ENCODE data around the genes PRXL2B and TTC34.

GRCh38 chr1:2467038-2467754 lies 8.9 kb upstream of the PLCH2 start:
- RRBS = 13% methylated on average over 3 of the region's 38 CpGs

DNA sequence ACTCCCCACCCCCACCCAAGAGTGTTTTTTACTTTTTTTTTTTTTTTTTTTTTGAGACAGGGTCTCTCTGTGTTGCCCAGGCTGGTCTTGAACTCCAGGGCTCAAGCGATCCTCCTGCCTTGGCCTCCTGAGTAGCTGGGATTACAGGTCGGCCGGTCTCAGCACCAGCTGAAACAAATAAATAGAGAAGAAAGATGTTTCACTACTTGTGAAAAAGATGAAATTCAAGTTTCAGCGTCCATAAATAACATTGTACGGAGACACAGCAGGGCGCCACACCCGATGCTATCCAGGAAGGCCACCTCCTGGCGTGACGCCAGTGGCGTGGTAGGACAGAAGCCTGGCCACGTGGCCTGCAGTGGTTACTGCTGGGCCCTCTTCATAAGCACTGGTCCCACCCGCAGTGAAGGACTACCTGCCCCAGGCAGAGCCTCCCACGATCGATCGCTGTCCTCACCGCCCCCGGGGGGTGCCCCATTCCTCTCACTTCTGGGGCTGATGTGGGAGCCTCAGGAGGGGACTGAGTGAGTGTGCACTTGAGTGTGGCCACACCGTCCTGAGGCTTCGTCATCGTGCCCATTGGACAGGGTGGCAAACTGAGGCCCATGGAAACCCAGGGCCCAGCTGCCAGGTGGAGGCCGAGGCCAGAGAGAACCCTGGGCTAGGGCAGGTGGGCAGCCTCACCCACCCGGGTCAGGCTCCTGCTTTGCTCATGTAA lies 11.5 kb upstream of the HES5 start:
- RRBS = no CpG with 5 or more reads among the region's 22 CpGs

- RRBS = no CpG with 5 or more reads among the region's 11 CpGs
Observed at GRCh38 chr1:2554991-2555490, 1.1 kb upstream of the TNFRSF14 start.

DNA sequence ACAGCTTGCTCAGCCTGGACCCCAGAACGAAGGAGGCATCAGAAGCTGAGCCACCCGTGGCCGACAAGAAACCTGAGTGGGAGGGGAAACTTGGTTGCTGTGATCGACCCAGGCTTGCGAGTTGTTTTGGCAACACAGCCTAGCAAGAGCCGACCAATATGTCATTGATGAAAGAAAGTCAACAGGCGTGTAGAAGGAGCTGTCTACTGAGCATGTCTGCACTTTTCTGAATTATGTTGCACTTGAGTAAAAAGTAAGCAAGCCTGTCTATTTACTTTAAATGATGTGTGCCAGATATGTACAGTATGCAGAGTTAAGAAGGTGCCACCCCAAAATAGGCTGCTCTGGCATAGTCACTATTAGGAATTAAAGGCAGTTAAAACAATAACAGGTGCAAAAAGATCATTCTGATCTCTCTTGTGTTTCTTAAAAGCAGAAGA lies 2.4 kb upstream of the PRXL2B start:
- RRBS = no CpG with 5 or more reads among the region's 7 CpGs

DNA sequence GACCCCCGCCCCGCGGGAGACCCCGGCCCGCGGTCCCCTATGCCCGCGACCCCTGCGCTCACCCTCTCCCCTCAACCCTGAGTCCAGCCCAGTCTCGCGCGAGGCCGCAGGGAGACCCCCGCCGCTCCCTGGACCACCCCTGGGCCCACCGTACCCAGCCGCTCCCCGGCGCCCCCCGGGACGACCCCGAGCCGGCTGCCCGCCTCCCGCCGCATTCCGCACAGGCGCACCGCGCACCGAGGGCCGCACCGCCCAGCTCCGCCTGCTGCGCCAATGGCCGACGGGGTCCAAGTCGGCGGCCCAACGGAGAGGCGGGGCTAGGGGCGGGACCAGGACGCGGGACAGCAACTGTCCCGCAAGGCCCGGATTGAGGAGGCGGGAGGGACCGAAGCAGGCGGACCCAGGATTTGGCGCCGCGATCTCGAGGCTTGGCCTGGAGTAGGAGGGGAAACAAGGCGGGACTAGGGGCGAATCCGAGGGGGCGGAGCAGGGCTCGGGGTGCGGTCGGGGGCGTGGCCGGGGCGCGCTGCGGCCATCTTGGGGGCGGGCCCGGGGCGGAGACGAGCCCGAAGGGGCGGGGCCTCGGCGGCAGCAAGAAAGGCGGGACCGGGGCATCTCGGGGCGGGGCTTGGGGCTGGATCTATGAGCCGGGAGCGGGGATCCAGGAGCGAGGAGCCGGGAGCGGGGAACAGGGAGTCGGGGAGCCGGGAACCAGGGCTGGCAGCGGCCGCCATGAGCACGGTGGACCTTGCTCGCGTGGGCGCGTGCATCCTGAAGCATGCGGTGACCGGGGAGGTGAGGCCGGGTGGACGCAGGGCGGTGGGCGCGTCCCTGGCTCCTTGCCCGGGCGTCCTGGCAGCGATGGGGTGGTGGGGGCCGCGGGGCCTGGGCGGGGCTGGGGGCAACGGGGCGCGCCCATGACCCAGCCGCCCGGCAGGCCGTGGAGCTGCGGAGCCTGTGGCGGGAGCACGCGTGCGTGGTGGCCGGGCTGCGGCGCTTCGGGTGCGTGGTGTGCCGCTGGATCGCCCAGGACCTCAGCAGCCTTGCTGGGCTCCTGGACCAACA lies at the start of gene PRXL2B:
PRXL2B (plus strand) TSS at position 624 of the 1,065 bp plus-strand sequence.
- RRBS = 2% methylated on average over 42 of the region's 122 CpGs

DNA sequence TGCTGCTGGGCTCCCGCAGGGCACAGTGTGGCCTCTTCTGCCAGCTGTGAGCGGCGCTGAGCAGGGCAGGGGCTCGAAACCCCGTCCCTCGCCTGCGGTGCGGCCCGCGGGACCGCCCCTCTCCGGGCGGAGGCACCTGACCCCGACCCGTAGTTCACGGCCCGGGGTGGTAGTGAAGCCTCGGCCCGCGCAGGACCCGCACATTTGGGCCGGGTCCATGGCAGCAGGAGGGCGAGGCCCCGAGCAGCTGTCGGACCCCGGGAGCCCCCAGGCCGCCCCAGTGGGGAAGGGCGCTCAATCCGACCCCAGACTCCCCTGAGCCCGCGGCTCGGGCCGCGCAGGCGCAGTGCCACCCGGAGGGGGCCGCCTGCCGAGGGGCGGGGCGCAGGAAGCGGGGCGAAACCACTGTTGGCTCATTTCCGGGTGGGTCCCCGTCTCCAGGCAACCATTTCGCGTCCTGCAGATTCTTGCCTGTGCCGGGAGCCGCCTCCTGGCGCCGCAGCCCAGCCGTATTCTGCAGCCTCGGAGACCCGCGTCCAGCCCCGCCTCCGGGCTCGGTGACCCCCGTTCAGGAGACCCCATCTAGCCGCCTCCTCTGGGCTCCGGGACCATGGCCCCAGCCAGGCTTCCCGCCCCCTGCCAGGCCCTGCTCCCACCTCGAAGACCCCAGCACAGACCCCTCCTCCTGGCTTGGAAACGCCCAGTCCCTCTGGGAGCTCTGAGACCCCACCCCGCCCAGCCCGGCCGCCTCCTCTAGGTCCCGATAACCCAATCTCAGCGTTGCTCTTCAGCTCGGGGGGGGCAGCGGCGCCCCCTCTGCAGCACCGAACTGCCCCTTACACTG lies 10.3 kb upstream of the MMEL1 start:
- RRBS = 1% methylated on average over 48 of the region's 72 CpGs

DNA sequence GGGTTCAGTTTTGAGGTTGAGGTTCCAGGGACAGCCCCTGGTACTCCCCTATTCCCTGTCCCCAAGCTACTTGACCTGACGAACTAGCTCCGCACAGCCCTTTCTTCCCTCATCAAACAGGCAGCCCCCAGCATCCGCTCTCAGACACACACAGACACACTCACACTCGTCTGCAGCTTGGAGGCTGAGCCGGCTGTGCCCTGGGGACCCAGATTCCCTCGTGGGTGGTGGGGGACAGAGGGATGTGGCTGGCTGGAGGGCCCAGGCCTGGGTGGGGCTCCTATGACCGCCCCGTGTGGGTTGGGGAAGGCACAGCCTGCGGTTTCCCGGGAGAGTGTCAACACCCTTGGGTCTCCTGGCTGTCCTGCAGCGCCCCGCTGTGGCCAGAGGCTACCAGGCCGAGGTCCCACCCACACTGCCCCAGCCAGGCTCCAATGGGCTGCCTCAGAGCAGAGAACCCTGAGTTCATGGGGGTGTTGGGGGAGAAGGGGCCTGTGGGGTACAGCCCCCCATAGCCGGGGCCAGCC lies at the start of gene TTC34:
TTC34 (minus strand) TSS at position 281 of the 527 bp plus-strand sequence.
- RRBS = no CpG with 5 or more reads among the region's 14 CpGs

DNA sequence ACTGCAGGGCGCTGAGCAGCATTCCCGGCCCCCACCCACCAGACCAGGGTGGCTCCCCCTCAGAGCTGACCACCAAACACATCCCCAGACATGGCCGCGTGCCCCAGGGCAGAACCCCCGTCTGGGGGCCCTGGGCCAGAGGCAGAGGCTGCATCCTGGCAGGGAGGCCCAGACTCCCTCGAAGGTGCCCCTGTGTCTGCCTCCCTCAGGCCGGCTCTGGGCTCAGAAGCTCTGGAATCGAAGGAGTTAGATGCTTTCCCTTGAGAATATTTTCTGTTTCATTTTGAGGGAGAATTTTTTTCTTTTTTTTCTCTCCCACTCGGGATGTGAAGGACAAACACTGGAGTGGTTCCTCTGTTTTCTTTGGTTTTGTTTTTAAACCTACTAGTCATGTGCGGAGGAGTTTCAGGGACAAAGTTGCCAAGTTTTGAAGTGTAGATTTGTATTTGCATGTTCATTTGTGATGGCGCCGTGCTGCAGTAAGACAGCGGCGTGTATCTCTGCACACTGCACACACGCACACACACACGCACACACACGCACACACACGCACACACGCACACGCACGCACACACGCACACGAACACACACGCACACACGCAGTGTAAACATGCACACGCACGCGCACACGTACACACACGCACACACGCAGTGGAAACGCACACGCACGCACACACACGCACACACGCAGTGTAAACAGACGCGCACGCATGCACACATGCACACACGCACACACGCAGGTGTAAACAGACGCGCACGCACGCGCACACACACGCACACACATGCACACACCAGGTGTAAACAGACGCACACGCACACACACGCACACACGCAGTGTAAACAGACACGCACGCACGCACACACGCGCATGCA lies 44.9 kb downstream of the PRDM16 start:
- RRBS = no CpG with 5 or more reads among the region's 56 CpGs

DNA sequence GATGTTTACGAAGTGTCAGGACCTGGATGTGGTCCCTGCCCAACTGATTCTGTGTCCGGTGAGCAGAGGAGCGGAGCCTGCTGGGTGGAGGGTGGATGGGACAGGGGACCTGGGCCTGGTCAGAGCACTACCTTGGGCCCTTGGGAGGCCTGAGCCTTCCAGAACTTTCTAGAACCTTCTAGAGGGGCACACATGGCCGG lies 63.2 kb downstream of the PRDM16 start:
- RRBS = no CpG with 5 or more reads among the region's 4 CpGs

DNA sequence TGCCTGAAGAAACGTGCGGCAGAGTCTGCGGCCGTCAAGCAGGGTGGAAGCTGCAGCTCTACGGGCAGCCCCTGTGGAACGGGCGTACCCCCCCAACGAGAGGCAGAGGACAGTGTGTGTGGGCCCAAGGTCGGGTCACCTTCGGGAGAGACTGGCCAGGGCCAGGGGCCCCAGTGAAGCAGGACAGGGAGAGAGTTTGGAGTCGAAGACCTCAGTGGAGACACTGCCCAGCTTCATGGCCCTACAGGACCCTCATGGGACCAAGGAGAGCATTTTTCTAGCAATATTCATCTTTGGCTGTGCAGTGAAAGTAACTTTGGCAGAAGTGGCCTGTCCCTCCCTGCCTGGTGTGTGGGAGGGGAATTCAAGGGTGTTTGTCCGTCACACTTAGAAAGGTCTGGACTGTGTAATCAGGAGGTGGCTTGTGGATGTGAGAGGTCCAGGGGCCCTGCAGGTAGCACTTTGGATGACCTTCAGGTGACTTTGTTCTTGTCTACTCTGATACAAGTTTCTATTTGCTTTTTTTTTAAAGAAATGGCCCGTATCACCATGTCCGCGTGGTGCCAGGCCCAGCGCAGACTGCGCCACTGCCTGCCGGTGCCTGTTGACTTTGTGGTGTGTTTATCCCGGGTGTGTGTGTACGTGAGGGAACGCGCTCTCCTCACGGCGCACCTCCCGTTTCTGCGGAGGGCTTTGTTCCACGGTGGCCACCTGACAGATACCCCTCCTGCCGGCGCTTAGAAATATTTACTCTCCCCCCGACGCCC lies 119.0 kb downstream of the PRDM16 start:
- RRBS = 49% methylated on average over 9 of the region's 31 CpGs

DNA sequence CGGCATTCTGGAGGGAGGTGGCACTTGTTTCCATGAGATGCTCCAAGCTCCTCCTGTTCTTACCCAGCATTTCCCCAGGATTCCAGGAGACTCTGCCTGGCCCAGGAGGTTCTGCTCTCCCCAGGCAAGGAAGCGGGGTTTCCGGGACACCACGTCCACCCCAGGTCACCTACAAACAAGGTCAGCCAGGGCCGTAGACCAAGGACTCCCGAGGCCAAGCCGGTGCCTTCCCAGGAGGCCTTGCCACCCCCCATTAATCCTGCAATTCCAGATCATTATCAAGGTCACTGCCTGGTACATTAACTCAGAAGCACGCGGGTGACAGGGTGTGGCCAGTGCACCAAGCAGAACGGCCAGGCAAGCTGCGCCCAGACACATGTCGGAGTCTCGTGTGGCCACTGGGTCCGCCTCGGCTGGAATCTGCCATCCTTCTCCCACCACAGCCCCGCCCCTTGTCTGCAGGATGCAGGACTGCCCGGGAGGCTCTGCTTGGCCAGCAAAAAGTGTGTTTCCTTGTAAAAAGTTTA lies 144.7 kb downstream of the PRDM16 start:
- RRBS = 39% methylated on average over 5 of the region's 17 CpGs

DNA sequence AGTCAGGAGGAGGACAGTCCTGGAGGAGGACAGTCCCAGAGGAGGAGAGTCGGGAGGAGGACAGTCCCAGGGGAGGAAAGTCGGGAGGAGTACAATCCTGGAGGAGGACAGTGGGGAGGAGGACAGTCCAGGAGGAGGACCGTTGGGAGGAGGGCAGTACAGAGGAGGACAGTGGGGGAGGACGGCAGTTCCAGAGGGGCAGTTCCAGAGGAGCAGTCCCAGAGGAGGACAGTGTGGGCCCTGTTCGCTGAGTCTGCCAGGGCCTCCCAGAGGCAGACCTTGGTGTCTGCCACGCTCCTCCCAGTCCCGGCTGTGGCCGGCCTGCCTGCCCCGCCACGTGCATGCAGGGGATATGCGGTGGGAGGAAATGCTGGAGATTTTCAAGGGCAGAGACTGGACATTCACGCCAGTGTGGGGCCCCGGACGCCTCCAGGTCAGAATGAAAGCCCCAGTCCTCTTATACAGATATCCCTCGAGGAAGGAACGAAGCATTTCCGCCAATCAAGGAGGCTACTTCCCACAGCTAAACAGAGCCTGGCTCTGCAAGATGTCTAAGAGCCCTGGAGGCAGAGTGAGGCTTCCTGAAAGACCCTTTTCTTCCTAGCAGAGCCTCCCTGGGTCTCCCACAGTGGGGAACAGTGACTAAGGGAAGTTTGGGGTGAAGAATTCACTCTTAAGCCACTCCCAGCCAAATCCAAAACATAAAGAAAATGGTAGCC lies 183.6 kb upstream of the ARHGEF16 start:
- RRBS = 14% methylated on average over 5 of the region's 17 CpGs

DNA sequence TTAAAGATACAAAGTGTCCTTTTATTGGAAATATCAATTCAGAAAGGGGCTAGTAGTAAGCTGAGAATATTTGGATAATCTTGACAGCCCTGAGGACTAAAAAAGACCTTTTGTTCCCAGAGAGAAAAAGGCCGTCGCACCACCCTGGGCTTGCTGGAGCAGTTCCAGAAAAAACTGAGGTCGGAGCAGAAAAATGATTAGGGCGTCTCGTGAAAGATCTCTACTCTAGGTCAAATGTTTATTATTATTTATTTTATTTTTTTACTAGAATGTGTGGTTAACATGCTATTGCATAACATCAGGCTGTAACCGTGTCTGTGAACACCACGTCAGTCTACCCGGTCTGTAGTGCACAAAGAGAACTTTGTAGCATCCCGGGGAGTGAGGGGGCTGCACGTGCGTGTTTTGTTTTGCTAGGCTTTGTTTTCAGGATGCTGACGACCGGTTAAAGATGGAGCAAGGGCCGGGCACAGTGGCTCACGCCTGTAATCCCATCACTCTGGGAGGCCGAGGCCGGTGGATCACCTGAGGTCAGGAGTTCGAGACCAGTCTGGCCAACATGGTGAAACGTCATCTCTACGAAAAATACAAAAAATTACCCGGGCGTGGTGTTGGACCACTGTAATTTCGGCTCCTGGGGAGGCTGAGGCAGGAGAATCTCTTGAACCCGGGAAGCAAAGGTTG lies 87.8 kb upstream of the ARHGEF16 start:
- RRBS = 64% methylated on average over 8 of the region's 24 CpGs

DNA sequence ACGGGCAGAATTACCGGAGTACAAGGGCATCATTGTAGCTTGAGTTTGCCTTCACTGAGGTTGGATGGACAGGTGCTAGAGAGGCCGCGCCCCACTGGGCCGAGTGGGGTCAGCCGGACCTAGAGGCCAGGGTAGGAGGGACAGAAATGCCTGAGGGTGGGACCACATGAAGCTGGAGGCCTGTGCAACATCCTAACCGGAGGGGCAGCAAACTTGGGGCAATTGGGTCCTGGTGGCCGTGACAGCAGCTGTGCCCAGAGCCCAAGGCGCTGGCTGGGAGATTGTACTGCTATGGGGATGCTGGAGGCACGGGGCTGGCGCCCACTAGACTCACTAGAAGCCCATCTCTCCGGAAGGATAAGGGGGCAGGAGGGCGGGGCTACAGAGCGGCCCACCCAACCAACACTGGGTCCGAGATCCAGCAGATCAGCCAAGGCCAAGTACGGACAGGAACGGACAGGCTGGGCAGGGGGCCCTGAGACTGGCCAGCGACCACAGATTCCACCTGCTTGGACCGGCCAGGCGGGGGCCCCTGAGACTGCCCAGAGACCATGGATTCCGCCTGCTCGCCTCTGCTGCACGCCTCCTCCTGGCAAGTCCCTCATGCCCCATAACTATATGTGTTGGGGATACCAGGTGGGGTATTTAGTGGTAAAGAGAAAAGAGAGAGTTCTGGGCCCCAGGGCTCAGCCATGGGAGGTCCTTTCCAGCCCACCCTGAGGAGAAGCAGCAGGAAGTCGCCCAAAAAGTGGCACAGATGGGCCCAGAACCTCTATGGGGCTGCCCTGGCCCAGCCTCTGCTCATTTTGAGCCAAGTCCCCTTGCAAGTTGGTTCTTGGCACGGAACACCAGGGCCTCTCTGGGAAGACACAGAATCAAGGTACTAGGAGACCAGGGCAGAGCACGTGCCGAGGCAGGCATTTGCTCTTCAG lies 3.0 kb downstream of the ARHGEF16 start:
- RRBS = 64% methylated on average over 6 of the region's 27 CpGs

DNA sequence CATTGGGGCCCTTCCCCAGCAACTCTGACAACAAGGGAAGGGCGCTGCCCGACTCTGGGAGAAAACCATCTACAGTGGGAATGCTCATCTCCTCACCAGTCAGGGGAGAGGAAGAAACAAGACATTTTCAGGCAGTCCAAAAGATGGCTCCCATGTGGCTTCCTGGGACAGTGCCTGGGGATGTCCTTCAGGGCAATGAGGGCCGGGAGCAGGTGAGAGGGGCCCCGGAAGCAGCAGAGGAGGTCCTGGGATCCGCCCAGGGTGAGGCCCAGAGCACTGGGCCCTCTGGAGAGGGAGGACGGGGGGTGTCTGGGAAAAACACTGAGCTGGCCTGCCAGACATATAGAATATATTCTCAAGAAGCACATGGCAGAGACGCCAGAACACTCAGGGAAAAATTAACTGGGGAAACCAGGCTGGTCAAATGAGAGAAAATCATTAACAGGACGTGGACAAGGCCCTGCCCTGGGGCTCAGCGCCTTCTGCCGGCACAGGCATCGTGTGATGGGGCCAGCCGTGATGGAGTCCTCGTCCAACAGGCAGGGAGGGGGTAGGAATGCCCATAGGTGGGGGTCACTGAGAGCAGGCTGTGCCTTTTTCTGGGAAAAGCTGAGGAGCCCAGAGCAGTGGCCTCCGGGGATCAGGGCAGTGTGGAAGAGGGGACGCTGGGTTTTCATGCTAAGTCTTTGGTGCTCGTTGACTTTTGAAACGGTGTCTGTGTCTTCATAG lies 5.0 kb downstream of the ARHGEF16 start:
- RRBS = no CpG with 5 or more reads among the region's 17 CpGs

DNA sequence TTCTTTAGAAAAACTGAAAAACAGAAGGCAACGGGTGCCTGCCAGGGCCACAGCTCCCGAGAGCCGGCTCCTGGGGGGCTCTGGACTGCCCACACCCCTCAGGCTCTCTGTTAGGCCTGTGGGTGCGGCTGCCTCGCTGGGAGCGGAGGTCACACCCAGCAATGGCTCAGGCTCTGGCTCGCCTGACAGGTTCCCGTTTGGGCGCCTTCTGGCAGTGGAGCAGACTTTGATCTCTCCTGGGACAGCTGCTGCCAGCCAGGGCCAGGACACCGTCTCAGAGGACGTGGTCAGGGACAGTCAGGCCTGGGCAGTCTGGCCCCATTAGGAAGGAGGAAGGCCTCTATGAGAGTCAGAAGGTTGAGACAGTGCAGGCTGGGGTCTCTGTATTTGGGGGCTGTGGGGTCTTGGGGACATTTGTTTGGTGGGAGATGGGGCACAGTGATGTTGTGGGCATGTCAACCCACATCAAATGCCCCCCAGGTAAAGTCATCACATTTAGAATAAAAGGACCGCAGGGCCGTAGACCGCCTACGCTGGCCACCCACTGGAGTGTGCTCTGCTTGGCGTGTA lies 5.7 kb downstream of the ARHGEF16 start:
- RRBS = no CpG with 5 or more reads among the region's 16 CpGs

DNA sequence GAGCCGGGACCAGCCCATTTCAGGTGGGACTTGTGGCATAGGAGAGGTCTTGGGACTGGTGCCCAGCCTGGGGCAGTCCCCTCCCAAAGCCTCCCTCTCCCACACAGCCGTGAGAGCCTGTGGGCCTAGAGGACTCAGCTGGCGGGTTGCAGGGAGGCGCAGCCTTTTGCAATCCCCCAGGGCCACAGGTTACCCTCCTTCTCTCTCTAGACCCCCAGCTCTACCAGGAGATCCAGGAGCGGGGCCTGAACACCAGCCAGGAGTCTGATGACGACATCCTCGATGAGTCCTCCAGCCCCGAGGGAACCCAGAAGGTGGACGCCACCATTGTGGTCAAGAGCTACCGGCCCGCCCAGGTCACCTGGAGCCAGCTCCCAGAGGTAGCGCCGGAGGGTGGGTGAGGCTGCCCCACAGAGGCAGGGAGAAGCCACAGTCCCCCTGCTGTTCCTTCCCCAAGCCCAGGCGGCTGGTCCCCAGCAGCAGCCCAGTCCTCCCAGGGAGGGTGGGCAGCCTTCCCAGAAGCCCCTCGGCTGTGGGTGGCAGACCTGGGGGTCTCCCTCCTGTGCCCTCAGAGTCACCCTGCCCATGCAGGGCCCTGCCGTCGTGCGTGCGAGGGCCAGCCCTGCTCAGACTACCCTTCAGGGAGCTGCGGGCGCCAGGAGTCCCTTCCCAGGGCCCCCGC lies 12.6 kb downstream of the ARHGEF16 start:
- RRBS = 74% methylated on average over 4 of the region's 22 CpGs

- RRBS = no CpG with 5 or more reads among the region's 14 CpGs
Observed at GRCh38 chr1:3560483-3560990, 50.8 kb downstream of the MEGF6 start.

- RRBS = 81% methylated on average over 6 of the region's 25 CpGs
Observed at GRCh38 chr1:3690327-3690798, 38.0 kb downstream of the TP73 start.

- RRBS = no CpG with 5 or more reads among the region's 19 CpGs
Observed at GRCh38 chr1:3739786-3740452, 12.3 kb upstream of the CCDC27 start.